Melanocyte of skin (primary cell): ENCODE data around the genes GRIN2C and USH1G.

DNA sequence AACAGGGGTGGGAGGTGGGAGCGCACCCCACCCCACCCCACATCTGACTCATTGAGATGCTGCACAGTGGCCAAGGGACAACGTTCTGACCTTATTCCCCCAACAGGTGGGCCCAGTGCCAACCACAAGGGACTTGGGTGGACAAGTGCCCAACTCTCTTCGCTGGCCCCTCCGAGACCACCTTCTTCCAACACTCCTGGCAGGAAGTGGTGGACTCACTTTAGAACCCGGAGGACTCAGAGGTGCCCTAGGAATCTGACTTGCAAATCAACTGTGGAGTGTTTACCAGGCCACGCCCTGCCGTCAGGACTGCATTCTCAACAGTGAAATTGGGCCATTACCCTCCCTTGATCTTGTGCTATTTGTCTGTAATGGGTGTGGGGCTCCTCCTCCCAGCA is 212.3 kb upstream of the RPL38 start:
- CAGE, long polyA plus RNA, 2 experiments: no peak in any of the 2 experiments

- CAGE, long polyA plus RNA, 2 experiments: no peak in any of the 2 experiments
Observed at GRCh38 chr17:74124968-74125574, 78.4 kb upstream of the RPL38 start.

GRCh38 chr17:74316884-74317489 is 9.0 kb upstream of the KIF19 start:
- CAGE, long polyA plus RNA, 2 experiments: no peak in any of the 2 experiments

- CAGE, long polyA plus RNA, 2 experiments: no peak in any of the 2 experiments
Observed at GRCh38 chr17:74373579-74374733, 6.7 kb downstream of the GPR142 start.

DNA sequence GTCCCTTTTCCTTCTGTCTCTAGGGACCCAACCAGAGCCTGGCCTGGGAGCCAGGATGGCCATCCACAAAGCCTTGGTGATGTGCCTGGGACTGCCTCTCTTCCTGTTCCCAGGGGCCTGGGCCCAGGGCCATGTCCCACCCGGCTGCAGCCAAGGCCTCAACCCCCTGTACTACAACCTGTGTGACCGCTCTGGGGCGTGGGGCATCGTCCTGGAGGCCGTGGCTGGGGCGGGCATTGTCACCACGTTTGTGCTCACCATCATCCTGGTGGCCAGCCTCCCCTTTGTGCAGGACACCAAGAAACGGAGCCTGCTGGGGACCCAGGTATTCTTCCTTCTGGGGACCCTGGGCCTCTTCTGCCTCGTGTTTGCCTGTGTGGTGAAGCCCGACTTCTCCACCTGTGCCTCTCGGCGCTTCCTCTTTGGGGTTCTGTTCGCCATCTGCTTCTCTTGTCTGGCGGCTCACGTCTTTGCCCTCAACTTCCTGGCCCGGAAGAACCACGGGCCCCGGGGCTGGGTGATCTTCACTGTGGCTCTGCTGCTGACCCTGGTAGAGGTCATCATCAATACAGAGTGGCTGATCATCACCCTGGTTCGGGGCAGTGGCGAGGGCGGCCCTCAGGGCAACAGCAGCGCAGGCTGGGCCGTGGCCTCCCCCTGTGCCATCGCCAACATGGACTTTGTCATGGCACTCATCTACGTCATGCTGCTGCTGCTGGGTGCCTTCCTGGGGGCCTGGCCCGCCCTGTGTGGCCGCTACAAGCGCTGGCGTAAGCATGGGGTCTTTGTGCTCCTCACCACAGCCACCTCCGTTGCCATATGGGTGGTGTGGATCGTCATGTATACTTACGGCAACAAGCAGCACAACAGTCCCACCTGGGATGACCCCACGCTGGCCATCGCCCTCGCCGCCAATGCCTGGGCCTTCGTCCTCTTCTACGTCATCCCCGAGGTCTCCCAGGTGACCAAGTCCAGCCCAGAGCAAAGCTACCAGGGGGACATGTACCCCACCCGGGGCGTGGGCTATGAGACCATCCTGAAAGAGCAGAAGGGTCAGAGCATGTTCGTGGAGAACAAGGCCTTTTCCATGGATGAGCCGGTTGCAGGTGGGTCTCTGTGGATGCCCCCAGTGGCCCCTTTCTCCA is 8.2 kb downstream of the GPRC5C start:
- CAGE, long polyA plus RNA, 2 experiments: no peak in any of the 2 experiments

GRCh38 chr17:74621951-74622273 is 1.6 kb downstream of the CD300E start:
- CAGE, long polyA plus RNA, 2 experiments: no peak in any of the 2 experiments

GRCh38 chr17:74641392-74641891 is 17.9 kb upstream of the CD300E start:
- CAGE, long polyA plus RNA, 2 experiments: no peak in any of the 2 experiments

DNA sequence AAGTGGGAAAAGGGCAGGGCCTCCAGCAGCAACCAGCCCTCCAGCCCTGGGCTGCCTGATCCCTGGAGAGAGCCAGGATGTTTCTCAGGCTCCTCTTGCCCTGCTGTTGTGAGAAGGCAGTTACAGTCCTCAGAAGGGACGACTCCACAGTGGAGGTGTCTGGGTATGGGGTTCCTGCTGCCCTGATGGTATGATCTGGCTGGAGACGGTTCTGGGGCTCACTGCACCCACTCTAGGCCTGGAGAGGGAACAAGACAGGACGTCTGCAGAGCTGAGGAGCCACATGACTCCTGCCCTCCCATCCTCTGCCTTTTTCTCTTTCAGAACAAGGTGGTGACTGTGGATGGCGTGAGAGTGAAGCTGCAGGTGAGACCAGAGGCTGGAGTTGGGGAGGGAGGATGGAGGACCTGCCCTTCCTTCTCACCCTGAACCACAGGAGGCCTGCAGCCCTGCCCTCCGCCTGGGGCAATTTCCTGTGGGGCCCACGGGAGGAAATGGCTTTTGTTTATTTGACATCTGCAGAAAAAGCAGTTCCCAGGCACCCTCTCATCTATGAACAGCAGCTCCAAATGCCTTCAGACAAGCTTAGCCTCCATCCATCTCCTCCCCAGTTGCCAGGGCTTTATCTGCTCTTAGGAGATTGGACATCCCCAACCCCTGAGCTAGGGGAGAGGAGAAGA is 5.0 kb downstream of the RAB37 start:
- CAGE, long polyA plus RNA, 2 experiments: no peak in any of the 2 experiments

- CAGE, long polyA plus RNA, 2 experiments: no peak in any of the 2 experiments
Observed at GRCh38 chr17:74744648-74745608, 3.5 kb upstream of the NHERF1 start.

- CAGE, long polyA plus RNA, 2 experiments: no peak in any of the 2 experiments
Observed at GRCh38 chr17:74750215-74751086, 2.0 kb downstream of the NHERF1 start.

GRCh38 chr17:74757555-74758774 is 9.5 kb downstream of the NHERF1 start:
- CAGE, long polyA plus RNA, 2 experiments: no peak in any of the 2 experiments

DNA sequence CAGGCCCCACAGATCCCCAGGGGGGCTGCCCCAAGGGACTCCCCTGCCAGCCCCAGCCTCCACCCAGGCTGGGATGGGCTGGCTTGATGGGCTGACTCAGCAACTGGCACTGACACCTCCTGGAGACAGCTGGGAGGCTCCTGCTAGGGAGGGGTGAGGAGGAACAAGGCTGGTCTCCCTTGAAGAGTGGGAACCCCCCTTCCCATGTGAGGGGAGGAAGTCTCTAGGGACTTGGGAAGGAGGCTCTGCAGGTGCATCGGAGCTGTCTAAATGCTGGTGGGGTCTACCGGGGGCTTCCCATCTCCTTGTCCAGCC is 10.4 kb downstream of the NHERF1 start:
- CAGE, long polyA plus RNA, 2 experiments: no peak in any of the 2 experiments

GRCh38 chr17:74791450-74791820 is 15.1 kb downstream of the TMEM104 start:
- CAGE, long polyA plus RNA, 2 experiments: no peak in any of the 2 experiments

DNA sequence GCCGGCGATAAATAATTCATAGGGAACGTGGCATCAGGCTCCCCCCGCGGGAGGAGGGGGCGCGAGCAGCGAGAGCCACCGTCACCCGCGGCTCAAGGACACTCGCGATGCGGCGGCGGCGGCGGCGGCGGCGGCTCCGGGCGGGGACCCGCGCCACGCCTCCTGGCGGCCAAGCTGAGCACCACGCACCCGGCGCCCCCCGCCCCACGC is at the start of gene GRIN2C:
Gene GRIN2C, minus strand, starts transcription at position 111 of the 210 bp plus-strand sequence.
- CAGE, long polyA plus RNA, 2 experiments: no peak in any of the 2 experiments

DNA sequence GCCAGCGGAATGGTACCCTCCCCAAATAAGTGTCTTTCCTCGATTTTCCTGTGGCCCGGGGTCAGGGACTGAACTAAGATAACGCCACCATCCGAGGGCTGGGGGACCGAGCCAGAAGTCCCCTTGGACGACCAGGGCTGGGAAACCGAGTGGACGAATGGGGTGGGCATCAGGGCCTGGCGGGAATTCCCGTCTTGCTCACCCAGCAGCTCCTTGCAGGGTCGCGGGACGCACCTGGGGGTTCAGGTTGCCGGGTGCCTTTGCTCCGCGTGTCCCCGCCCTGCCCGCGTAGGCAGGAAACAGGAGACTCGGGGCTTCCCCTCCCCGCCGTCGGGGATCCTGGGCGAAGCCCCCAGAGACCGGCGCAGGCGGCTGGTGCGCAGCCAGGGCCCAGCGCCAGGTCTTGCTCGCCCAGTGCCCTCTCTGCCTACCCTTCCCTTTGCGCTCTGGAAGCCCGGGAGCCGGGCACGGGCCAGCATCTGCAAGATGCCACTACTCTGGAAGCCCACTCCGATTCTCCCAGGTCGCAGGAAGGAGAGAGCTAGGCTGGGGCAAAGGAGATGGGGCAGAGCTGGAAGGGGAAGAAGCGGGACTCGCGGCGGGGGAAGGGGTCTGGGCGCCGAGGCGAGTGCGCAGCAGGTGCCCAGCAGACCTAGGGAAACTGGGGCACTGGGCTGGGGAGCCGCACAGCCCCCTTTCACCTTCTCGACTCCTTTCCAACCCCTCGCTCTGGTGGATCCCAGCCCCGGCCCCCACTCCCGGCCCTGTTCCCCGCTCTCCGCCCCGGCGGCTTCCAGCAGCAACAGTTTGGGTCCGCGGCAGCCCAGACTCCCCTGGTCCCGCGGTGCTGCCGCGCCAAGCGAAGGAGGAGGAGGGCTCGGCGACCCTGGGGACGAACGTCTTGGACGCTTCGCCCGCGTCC is 823 bp upstream of the GRIN2C start:
- CAGE, long polyA plus RNA, 2 experiments: no peak in any of the 2 experiments

DNA sequence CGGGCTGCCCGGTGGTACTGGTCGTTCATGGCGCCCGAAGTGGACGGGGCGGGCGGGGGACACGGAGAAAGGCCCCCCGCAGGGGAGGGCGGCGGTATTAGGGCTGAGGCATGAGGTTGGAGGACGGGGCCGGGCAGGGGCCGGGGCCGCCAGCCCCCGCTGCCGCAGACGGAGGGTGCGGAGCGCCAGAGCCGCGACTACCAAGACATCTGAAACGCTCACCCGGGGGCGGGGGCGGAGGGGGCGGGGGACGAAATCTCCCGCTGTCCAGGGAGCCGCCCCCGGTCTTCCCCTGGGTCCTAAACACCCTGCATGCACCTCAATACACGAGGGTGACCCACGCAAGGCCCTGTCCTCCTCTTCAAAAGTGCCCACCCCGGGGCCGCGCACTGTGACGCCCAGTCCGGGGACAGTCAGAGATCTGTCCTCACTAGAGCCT is at the start of gene USH1G:
Gene USH1G, minus strand, starts transcription at position 211 of the 439 bp plus-strand sequence.
- CAGE, long polyA plus RNA, 2 experiments: no peak in any of the 2 experiments

- CAGE, long polyA plus RNA, 2 experiments: no peak in any of the 2 experiments
Observed at GRCh38 chr17:74924465-74924777, 348 bp downstream of the OTOP2 start.

DNA sequence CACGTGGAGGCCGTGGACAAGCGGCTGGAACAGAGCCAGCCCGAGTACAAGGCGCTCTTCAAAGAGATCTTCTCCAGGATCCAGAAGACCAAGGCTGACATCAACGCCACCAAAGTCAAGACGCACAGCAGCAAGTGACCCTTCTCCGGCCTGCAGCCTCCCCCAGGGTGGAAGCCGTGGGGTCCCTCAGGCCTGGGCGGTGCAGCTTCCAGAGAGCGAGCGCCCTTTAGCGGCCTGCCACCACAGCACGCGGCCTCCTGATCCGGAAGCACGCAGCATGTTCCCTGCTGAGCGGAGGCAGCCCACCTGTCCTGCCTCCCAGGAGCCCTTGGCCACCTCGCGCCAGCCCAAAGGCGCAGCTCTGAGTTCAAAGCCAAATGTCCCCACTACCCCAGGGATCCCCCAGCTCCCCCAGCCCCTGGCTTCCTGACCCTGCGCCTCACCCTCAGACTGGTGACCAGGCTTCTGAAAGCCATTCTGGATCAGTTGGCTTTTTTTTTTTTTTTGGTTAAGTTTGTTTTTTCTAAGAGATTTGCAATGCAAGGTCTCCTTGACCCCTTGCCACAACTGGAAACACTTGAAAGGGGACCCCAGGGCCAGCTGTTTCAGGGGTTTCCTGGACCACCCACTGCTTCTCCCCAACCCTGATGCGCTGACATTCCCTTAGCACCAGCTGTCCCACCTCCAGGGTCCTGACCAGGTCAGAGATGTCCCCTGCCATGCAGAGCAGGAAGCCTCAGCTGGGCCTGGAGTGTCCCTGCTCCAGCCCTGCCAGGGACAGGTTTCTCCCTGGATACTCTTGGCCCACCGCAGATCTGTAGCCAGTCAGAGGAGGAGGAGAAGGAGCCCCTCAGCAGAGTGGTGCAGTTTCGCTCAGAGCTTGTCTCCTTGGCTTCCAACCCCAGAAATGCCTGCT is 8.3 kb upstream of the MRPL58 start:
- CAGE, long polyA plus RNA, 2 experiments: no peak in any of the 2 experiments

GRCh38 chr17:75034230-75034417 is 12.6 kb downstream of the ATP5PD start:
- CAGE, long polyA plus RNA, 2 experiments: no peak in any of the 2 experiments

- CAGE, long polyA plus RNA, 2 experiments: no peak in any of the 2 experiments
Observed at GRCh38 chr17:75034418-75035322, 12.1 kb downstream of the ATP5PD start.